Hepatocyte (in vitro differentiated cells and primary cell): ENCODE measurements around a stretch of chr13.

GRCh38 chr13:18408572-18408986, 773.0 kb downstream of the TUBA3C start:
- RAMPAGE, long total RNA = no peak
- RRBS = no CpG with 5 or more reads among the region's 25 CpGs

DNA sequence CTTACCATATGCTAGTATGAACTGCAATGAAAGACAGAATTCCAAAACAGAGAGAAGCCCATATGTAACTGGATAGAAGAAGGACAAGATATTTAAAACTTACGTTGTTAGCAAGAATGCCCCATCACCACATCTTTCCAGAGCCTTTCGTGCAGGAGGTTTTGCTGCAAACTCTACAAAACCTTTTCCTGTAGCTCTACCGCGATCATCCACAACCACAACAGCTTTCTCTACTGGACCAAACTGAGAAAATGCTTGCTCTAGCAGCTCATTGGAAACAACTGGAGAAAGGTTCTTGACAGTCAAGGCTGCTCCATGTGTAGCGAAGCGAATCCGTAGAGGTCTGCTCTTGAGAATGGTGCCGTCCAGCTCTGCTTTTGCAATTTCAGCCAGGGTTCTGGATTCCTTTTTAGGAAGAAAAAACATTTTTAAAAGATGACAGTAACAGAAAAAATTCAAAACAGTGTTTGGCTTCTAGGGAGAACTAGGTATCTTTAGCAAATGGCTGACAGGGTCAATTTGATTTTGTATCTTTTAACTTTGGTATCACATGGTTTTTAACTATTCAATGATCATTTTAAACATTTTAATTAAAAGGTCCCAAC, 10.5 kb downstream of the PSPC1 start:
- RAMPAGE, long total RNA = no peak
- RRBS = no CpG with 5 or more reads among the region's 8 CpGs

- RAMPAGE, long total RNA = no peak
- RRBS = under 1% methylated on average over 20 of the region's 99 CpGs
These were observed 655 bp downstream of the PSPC1 start for GRCh38 chr13:19781703-19782876.

DNA sequence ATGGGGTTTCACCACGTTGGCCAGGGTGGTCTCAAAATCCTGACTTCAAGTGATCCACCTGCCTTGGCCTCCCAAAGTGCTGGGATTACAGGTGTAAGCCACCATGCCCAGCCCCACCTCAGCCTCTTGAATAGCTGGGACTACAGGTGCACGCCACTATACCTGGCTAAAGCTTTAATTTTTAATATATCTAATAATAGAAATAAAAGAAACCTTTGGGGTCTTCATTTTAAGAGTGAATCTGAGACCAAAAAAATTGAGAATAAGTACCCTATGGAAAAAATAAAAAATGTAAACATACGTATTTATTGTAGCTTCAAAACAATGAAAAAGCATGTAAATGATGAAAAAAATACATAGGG, 14.7 kb downstream of the ZMYM5 start:
- RAMPAGE, long total RNA = no peak
- RRBS = no CpG with 5 or more reads among the region's 3 CpGs

GRCh38 chr13:19910326-19910736, 46.9 kb upstream of the ZMYM5 start:
- RAMPAGE, long total RNA = no peak
- RRBS = no CpG with 5 or more reads among the region's 6 CpGs

DNA sequence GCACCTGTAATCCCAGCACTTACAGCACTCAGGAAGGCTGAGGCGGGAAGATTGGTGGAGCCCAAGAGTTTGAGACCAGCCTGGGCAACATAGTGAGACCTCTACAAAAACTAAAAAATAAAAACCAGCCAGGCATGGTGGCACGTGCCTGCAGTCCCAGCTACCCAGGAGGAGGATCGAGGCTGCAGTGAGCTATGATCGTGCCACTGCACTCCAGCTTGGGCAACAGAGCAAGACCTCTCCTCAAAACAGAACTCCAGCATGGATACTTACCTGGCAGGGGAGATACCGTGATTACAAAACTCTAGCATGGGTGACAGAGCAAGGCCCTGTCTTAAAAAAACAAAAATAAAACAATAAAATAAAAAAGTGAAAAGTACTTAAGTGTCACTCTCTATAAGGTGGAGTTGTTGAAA, 95.3 kb downstream of the GJA3 start:
- RAMPAGE, long total RNA = no peak
- RRBS = no CpG with 5 or more reads among the region's 5 CpGs

DNA sequence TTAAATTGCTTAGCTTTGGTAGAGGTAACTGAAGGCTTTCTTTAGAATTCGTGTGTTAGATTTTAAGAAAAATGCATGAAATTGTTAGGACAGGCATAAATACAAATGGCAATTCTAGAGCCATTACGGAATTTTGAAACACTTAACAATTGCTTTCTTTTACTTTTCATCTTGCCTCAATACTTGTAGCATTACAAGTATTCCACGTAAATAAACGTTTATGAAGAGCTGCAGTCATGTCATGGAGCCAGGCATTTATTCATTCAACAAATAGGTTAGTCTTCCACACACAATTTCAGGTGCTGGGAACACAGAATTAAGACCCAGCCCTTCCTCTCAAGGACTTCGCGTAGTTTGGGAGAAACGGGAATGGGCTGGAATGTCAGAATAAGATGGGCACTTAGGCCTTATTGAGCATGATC, 69.9 kb downstream of the GJA3 start:
- RAMPAGE, long total RNA = no peak
- RRBS = no CpG with 5 or more reads among the region's 7 CpGs

GRCh38 chr13:20177002-20177604, 15.6 kb downstream of the GJB2 start:
- RAMPAGE, long total RNA = no peak
- RRBS = 18% methylated on average over 11 of the region's 52 CpGs

- RAMPAGE, long total RNA = no peak
- RRBS = no CpG with 5 or more reads among the region's 14 CpGs
These were observed 108.5 kb upstream of the GJB6 start for GRCh38 chr13:20340501-20341120.

DNA sequence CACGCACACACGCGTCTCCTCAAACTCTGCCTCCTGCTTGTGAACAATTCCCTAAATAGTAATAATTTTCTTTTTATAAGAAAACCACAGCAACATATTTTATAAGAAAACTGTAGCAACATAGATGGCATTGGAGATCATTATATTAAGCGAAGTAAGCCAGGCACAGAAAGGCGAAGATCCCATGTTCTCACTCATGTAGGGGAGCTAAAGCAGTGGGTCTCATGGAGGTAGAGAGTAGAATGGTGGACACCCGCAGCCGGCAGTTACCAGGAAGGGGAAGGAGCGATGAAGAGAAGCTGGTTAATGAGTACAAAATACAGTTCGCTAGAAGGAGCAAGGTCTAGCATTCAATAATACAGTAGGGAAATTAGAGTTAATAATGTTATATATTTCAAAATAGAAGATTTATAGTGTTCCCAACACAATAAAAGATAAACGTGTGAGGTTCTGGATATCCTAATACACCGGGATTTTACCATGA, 42.8 kb downstream of the CRYL1 start:
- RAMPAGE, long total RNA = no peak
- RRBS = no CpG with 5 or more reads among the region's 11 CpGs

- RAMPAGE, long total RNA = no peak
- RRBS = no CpG with 5 or more reads among the region's 7 CpGs
These were observed 21.9 kb downstream of the CRYL1 start for GRCh38 chr13:20503624-20504237.

DNA sequence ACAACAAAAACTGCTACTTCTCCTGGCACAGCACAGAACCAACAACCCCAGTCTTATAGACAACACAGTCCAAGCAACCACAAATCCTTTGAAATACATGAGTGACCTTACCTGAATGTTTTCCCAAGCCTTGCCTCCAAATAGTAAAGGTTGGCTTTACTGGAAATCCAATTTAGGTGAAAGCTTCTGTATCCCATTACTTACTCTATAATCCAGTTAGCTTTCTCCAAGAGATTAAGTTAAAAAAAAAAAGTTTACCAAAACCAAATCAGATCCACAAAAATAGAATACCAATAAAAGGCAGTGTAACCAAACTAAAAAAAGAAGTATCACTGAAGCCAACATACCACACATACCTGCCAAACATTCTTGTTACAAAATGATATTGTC, 58.9 kb upstream of the EEF1AKMT1 start:
- RAMPAGE, long total RNA = no peak

GRCh38 chr13:20901954-20902586, 476 bp downstream of the XPO4 start:
- RAMPAGE, long total RNA = no peak
- RRBS = no CpG with 5 or more reads among the region's 25 CpGs

DNA sequence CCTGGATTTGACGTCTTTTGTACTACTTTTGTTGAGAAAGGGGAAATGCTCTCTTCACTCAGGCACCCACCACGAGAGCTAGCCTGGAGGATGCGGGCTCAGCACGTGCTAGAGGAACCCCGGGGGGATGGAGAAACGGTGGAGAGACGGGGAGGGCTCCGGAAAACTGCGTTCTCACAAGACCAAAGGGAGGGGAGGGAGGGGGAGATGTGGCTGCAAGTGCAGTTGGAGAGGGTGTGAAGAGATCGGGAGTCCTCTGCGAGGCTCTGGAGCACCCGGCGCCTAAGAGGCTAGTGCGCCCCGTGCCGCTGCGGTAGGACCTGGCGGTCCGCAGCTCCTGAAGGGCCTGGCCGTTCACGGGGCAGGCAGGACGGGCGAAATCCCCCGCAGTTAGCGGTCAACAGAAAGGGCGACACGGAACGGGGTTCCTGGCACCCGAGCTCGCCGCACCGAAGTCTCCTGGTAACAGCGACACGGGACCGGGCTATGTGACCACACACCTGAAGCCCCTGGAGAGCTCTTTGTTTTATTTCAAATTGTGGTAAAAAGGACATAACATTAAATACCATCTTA, 43.5 kb upstream of the XPO4 start:
- RAMPAGE, long total RNA = no peak
- RRBS = 12% methylated on average over 4 of the region's 35 CpGs

DNA sequence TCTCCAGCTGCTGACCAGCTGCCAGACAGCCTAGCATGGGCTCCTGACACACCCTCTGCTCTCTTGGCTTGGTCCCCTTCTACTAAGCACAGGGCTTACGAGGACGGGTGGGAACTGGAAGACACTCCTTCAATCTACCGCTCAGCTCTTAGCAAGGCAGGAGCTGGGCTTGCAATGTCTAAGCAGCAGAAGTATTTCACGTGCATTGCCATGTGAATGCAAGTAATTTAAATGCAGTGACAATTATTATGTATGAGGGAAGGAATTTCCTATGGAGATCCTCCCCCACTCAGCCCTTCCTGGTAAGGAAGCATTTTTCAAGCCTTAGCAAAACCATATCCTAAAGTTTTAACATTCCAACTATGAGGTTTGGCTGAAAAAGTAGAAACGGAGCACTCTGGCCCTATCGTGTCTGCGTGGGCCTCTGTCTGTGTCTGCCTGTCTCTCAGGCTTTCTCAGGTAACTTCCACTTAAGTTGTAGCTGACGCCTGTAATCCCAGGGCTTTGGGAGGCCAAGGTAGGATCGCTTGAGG, 63.7 kb downstream of the LATS2 start:
- RAMPAGE, long total RNA = no peak
- RRBS = no CpG with 5 or more reads among the region's 9 CpGs

DNA sequence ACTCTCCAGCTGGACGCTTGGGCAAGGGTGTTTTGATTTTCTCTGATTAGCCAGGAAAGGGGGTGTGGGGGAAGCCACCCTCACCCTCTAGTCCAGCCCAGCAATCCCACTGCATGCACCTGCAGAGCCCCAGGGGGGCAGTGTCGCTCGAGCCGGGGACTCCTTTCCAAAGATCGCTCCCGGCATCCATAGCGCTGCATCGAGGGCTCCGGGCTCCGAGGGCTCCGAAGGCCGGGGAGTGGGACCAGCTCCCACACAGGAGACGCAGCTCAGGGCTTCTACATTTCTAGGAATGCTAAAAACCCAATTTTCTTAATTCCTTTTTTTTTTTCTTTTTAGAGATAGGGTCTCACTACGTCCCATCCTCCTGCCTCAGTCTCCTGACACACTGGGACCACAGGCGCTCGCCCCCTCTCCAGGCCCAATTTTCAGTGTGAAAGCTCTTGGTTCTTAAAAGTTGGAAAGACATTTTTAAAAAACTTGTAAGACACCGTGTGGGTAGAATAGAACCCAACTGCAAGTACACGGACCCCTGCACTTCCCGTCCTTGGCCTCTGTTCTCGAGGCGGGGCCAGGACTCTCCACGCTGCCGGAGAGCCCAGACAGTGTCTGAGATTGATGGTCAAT, 38.3 kb downstream of the LATS2 start:
- RAMPAGE, long total RNA = no peak
- RRBS = no CpG with 5 or more reads among the region's 23 CpGs

GRCh38 chr13:21043756-21044434, 17.5 kb downstream of the LATS2 start:
- RAMPAGE, long total RNA = no peak
- RRBS = no CpG with 5 or more reads among the region's 3 CpGs

DNA sequence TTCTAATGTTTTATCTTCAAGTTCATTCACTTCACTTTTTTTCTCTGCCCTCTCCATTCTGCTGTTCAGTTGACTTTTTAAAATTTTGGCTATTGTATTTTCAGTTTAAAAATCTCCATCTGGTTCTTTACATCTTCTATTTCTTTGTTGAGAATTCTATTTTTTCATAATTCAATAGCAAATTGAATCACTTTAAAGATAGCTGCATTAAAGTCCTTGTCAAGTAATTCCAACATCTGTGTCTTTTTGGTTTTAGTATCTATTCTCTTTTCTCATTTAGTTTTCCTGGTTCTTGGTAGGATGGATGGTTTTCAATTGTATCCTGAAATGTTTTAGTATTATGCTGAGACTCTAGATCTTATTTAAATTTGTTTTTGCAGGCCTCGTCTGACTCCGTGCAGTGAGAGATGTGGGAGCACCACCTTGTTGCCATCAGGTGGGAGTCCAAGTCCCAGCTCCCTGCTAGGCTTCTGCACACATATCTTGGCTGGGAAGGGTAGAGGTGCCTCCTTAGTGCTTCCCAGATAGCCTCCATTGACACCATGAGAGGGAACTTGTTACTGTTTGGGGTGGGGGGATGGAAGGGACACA, 29.2 kb downstream of the ZDHHC20 start:
- RAMPAGE, long total RNA = no peak
- RRBS = no CpG with 5 or more reads among the region's 2 CpGs

DNA sequence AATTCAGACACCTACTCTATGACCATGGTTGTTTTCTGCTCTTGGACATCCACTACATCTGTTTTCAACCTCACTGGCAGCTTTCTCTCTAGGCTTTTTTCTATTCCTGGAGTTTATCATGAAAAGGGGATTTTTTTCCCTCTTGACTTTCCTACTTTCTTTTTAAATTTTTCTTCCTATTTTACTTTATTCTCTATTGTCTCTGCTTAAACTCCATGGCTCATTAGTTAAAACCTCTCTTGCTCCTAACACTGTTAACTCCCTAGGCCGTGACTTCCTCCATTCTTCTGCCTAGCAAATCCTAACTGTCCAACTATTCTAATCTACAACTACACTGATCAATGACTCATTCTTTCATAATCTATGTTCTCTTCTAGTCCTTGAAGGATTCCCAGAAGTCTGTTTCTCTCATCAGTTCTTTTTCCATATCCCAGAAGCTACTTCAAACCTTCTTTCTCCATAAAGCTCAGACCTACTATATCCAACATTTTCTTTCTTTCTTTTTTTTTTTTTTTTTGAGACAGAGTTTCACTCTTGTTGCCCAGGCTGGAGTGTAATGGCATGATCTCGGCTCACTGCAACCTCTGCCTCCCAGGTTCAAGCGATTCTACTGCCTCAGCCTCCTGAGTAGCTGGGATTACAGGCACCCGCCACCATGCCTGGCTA, 66.9 kb downstream of the MICU2 start:
- RAMPAGE, long total RNA = no peak
- RRBS = no CpG with 5 or more reads among the region's 4 CpGs

- RAMPAGE, long total RNA = no peak
- RRBS = no CpG with 5 or more reads among the region's 3 CpGs
These were observed 161.6 kb downstream of the FGF9 start for GRCh38 chr13:21832523-21832722.